Breast epithelium (tissue), 2 donors: Measurements from ENCODE around the genes IL12B and SLIT3.

GRCh38 chr5:159330411-159330685, at the start of gene IL12B:
TSS of gene IL12B (minus strand) at chr5:159330487.
- PRO-cap = no peak
- RAMPAGE, long total RNA, 2 experiments = no peak in any of the 2 experiments

- PRO-cap = no peak
- RAMPAGE, long total RNA, 2 experiments = no peak in any of the 2 experiments
These were observed 120.9 kb upstream of the IL12B start for GRCh38 chr5:159451137-159451690.

DNA sequence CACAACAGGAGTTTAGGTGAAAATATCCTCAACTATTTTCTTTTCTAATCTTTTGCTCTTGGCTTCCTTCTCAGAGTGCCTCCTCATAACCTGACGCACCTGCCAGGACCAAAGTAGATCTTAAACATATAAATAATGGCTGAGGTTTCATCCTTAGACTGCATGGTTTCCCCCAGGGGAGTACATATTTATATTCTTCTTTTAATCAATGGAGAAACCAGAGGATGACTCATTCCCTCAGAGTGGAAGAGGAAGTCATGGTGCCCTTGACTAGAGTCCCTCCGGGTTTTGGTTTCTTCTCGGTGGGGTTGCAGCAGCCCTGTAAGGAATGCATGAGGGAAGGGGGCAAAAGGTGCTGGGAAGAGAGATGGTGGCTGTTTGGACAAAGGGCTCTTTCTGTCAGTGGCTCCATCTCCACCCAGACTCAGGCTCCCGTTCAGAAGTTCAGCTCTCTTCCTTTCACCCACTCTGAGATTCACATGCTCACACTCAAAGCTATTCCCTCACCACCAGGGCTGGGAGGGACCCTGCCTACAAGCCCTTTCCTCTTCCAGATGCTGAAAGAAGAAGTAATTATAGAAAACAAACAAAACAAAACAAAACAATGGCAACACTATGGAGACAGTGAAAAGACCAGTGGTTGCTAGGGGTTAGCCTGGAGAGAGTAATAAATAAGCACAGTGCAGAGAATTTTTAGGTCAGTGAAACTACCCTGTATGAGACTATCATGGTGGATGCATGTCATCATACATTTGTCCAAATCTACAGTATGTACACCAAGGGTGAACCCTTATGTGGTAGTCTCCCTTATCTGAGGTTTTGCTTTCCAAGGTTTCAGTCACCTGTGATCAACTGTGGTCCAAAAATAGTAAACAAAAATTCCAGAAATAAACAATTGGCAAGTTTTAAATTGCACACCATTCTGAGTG, 129.8 kb upstream of the IL12B start:
- PRO-cap = no peak
- RAMPAGE, long total RNA, 2 experiments = no peak in any of the 2 experiments

GRCh38 chr5:159877733-159878672, 38.3 kb upstream of the ADRA1B start:
- PRO-cap = no peak
- RAMPAGE, long total RNA, 2 experiments = no peak in any of the 2 experiments

GRCh38 chr5:160118123-160119292, 742 bp downstream of the PWWP2A start:
- PRO-cap = unidirectional peak, plus-strand start at chr5:160118660; bidirectional peak, plus-strand start at chr5:160118958, minus-strand start at chr5:160118881
- RAMPAGE, long total RNA, 2 experiments = no peak in any of the 2 experiments

- PRO-cap = no peak
- RAMPAGE, long total RNA, 2 experiments = no peak in any of the 2 experiments
These were observed 973 bp downstream of the CCNJL start for GRCh38 chr5:160311429-160311752.

DNA sequence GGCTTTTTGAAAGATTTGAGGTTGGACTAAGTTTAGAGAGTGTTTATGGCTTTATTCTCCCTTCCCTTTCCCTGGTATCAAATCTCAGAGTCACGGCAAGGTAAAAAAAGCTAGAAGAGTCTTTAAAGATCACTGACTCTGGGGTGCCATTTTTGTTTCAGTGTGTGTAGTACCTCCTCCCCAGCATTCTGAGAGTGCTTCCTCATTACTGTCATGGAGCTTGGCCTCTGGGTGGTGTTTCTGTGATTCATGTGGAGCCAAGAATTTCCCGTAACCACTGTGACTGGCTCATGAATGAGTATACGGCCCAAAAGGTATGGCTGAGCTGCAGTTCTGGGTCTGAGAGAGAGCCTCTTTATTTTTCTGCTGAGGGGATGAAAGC, 85.5 kb downstream of the PTTG1 start:
- PRO-cap = no peak
- RAMPAGE, long total RNA, 2 experiments = no peak in any of the 2 experiments

DNA sequence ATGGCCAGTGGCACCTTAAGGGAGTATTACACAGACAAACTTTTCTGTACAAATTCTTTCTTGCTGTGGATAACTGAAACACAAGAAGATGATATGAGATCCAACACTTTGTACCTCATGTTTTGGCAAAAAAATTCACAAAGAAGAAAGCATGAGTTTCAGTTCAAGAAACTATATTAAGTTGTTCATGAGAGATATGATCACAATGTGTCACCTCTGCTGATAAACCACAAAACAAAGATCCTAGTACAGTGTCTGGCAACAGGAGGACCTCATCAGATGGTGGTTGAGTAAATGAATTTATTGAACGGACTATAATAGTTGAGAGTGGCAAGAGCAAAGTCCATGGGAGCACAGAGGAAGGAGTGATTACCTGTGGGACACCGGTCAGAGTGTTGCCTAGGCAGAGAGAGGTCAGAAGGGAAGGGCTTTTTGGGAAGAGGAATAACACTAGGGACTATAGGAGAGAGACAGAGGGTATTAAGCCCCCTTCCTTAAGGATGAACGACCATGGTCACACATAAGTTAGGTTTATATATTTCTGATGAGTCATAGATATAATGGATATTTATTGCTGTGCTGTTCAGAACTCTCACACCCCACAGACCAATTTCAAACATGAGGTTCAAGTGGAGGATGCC, 194.0 kb downstream of the ATP10B start:
- PRO-cap = no peak
- RAMPAGE, long total RNA, 2 experiments = no peak in any of the 2 experiments

GRCh38 chr5:160938805-160939004, 86.7 kb upstream of the ATP10B start:
- PRO-cap = no peak
- RAMPAGE, long total RNA, 2 experiments = no peak in any of the 2 experiments

- PRO-cap = no peak
- RAMPAGE, long total RNA, 2 experiments = no peak in any of the 2 experiments
These were observed 48.2 kb upstream of the GABRA6 start for GRCh38 chr5:161637390-161637707.

DNA sequence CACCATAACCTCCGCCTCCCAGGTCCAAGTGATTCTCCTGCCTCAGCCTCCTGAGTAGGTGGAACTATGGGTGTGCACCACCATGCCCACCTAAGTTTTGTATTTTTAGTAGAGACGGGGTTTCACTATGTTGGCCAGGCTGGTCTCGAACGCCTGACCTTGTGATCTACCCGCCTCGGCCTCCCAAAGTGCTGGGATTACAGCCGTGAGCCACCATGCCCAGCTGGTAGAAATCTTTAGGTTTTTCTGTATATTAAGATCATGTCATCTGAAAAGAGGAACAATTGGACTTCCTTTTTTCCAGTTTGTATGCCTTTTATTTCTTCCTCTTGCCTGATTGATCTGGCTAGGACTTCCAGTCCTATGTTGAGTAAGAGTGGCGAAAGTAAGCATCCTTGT, 40.5 kb upstream of the CCNG1 start:
- PRO-cap = no peak
- RAMPAGE, long total RNA, 2 experiments = no peak in any of the 2 experiments

GRCh38 chr5:166926041-166926485, 52.8 kb upstream of the TENM2 start:
- PRO-cap = no peak
- RAMPAGE, long total RNA, 2 experiments = no peak in any of the 2 experiments

GRCh38 chr5:167952523-167953052, 338.9 kb upstream of the WWC1 start:
- PRO-cap = no peak
- RAMPAGE, long total RNA, 2 experiments = no peak in any of the 2 experiments

DNA sequence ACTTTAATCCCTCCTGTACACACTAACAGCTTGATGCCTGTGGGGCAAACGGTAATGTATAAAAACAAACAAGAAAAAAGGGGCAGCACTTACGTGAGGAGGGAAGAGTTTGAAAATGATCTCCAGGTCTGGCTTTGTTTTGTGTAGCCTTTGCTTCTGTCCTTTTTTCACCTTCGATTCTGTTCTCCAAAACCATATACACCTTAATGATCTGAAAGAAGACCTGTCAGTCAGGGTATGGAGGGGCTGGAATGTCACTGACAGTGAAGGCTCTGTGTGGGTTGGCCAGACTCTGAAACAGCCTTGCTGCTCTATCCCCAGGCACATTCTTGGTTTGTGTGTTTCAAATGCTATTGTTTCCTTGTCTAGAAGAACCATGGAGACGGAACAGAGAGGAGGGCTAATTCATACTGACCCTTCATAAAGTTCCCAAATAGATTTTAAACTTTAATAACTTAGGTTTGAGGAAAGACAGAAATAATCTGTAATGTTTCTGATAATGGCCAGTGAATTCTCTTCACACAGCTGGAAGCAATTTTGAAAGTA, 338.1 kb upstream of the WWC1 start:
- PRO-cap = no peak
- RAMPAGE, long total RNA, 2 experiments = no peak in any of the 2 experiments

GRCh38 chr5:168314680-168315463, 23.4 kb downstream of the WWC1 start:
- PRO-cap = no peak
- RAMPAGE, long total RNA, 2 experiments = no peak in any of the 2 experiments

- PRO-cap = no peak
- RAMPAGE, long total RNA, 2 experiments = no peak in any of the 2 experiments
These were observed 77.8 kb upstream of the RARS1 start for GRCh38 chr5:168408394-168409004.

- PRO-cap = no peak
- RAMPAGE, long total RNA, 2 experiments = no peak in any of the 2 experiments
These were observed 52.1 kb upstream of the RARS1 start for GRCh38 chr5:168434157-168434544.

- PRO-cap = no peak
- RAMPAGE, long total RNA, 2 experiments = no peak in any of the 2 experiments
These were observed 155.5 kb upstream of the PANK3 start for GRCh38 chr5:168734663-168735040.

- PRO-cap = no peak
- RAMPAGE, long total RNA, 2 experiments = no peak in any of the 2 experiments
These were observed 240.0 kb upstream of the PANK3 start for GRCh38 chr5:168819266-168819563.

DNA sequence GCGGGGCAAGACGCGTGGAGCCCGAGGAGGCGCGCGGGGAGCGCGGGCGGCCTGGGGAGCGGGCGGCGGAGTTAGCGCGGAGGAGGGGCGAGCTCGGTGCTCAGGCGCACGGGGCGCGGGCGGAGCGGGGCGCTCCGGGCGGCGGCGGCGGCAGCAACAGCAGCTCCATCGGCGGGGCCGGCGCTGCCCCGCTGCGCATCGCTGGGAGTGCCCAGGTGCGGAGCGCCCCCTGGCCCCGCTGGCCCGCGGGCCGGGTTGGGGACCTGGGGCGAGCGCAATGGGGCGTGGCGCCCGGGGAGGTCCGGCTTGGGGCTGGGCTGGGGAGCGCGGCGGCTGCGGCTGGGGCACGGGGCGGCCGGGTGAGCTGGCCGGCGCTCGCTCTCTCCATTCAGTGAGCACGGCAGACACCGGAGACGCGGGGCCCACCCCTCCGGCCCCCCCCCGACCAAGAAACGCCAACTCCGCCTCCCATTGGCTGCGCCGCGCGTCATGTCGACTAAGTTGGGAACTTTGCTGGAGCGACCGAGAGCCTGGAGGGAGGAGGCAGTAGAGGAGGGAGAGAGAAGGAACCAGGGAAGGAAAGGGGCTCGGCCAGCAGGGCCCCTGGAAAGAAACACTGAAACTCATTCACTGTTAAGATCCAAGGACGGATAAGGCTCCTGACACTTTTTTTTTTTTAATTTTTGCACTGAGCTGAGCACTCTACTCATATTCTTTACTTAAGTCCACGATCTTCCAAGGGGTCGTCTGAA, at the start of gene SLIT3:
TSS of gene SLIT3 (minus strand) at position 393 of the 752 bp plus-strand sequence.
- PRO-cap = bidirectional peak, plus-strand start at position 546 of the sequence, minus-strand start at position 390 of the sequence
- RAMPAGE, long total RNA, 2 experiments = no peak in any of the 2 experiments